Pulmonary artery (tissue), 1 donor: ENCODE data around the genes RPRD1B, TGM2, KIAA1755, SLC32A1 and DHX35.

DNA sequence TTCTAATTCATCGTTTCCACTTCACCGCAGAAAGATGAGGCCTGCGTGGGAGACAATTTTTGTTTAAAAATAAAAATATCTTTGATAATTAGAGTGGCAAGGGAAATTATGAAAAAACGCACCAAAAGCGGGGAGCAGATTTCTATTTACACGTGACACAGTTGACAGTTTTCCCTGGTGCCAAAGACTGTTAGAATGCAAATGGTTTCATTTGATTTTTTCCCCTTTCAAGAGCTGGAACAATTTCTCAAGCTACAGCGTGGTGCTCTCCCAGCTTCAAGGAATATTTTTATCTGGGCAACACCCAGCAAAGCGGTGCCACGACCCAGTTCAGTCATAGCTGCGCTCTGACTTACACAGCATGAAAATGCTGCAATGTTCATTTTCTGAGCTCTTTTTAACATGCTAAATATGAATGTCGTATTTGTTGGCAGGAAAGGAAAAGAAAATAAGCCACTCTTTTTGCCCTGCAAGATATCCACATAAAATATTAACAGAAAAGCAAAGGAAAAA is 47.3 kb downstream of the TTI1 start:
- PRO-cap: no peak

DNA sequence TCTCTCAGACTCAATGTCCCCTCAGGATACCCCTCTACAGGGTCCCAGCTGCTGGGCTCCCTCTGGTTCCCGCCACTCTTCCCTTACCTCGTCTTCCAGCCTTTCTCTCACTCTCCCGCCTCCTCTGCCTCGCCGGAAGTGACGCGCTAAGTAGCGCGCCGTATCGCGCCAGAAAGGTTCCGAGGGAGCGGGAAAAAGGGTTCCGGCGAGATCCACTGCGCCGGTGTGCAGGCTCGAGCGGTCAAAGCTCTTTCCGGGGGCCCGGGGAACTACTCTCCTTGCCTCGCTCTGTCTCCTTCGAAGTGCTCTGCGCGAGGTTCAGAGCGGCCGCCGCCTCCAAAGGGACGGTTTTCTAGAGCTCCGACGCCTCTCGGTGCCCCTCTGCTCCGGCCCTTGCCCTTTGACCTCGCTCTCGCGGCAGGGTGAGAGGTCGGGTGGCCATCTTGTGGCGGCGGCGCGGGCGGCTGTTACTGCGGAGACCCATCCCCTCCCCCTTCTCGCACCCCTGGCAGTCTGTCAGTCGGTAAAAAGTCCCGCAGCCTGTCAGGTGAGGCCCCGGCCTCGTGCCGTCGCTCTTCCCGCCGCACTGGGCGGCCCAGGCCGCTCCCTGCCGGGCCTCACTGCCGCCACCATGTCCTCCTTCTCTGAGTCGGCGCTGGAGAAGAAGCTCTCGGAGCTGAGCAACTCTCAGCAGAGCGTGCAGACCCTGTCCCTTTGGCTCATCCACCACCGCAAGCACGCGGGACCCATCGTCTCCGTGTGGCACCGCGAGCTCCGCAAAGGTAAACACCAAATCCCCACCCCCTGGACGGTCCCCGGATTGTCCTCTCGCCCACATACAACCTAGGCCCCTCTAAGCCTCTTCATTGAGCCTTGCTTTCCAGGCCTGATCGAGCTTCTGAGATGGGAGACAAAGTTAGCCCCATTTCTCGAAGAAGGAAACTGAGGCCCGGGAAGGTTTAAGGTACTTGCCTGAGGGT is at the start of gene RPRD1B:
TSS of gene RPRD1B (plus strand) at position 430 of the 980 bp plus-strand sequence.
- PRO-cap: bidirectional peak, plus-strand start at position 244 of the sequence, minus-strand start at position 126 of the sequence

- PRO-cap: no peak
Measured at GRCh38 chr20:38069249-38069847, 35.8 kb downstream of the RPRD1B start.

DNA sequence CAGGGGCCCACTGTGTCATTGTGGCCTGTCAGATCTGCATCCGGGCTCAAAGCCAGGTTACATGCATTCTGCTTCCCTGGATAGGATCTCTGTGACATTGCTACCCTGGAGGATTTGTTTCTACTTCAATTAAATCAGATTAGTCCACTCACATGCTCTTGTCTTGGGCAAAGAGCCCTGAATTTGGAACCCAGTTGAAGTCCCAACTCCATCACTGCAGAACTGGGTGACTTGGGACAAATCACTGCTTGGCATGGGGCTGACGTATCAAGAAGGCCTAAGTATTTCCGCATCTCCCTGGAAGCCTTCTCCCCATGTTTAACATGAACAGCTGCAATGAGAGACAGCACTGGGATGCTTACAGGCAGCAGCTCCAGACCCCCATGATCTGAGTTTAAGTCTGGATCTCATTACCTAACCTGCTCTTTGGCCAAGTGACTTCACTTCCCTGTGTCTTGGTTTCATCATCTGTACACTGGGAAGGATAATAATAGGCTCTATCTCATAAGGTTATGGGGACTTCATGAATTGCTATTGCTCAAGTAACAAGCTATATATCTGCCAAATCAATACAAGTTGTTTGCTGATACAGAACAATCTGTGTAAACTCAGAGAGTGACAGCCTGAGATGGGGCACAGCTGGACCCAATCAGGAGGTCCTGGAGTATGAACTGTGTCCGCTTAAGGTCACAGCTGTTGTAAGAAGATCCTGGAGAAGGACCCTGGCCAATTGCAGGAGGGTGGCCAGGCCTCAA is 56.1 kb downstream of the TGM2 start:
- PRO-cap: no peak

- PRO-cap: no peak
Measured at GRCh38 chr20:38132067-38132644, 32.9 kb downstream of the TGM2 start.

- PRO-cap: no peak
Measured at GRCh38 chr20:38141039-38141432, 24.0 kb downstream of the TGM2 start.

DNA sequence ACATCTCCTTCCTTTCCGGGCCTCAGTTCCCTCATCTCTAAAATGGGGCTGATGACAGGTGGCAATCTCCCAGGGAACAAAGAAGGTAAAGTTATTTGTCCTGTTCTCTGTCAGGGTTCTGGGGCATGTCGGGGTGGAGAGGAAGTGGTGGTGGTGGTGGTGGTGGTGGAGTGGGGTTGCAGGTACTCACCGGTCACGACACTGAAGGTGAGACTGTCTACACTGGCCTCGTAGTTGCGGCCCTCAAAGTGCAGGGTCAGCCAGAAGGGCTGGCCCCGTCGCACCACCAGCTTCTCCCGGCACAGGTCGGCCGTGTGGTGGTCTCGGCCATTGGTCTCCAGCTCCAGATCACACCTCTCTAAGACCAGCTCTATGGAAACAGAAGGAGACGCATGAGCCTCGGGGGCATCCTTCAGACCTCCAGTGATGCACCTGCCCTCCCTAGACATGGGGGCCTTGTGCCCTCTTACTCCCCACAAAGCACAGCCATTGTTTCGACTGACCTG is 3.8 kb downstream of the TGM2 start:
- PRO-cap: no peak

GRCh38 chr20:38164800-38165623 is at the start of gene TGM2:
TGM2 (minus strand) TSS chr20:38165270.
- PRO-cap: bidirectional peak, plus-strand start at chr20:38165409, minus-strand start at chr20:38165270

DNA sequence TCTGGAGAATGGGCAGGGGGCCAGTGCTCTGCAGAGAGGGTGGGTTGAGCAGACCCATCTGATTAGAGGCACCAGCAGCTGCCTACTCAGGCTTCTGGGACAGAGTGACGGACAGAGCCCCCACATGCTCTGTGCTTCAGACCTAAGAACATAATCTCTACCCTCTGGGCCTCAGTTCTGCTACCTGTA is 26.0 kb upstream of the TGM2 start:
- PRO-cap: no peak

- PRO-cap: no peak
Measured at GRCh38 chr20:38246834-38247503, 13.6 kb downstream of the KIAA1755 start.

DNA sequence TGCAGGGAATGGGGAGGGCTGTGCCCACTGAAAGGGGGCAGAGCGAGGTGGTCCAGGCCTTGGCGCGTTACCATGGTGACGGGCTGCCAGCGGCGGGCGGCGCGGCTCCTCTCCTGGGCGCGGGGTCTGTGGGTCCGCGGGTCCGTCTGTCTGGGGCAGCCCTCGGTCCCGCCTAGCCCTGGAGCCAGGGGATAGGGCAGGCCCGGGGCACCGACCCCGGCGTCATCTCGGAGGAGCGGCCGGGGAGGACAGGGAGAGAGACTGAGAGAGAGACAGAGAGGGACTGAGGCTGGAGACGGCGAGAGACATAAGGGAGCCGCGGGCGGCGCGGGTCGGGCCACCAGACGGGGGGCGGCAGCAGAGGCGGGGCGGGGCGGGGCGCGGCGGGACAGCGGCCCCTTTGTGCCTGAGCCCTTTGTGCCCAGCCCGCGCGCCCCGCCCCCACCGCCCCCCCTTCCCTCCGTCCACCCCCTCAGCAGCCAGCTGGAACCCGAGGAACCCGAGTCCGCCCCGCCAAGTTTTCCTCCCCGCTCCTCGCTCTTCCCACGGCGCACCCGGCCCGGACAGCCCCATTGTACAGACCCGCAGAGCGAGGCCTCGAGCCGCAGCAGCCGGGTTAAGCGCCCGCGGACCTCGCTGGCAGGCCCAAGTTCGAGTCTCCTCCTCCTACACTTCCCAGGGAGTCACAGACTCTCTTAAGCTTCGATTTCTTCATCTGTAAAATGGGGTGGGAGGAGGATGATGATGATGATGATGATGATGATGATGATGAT is at the start of gene KIAA1755:
TSS of gene KIAA1755 (minus strand) at position 309 of the 773 bp plus-strand sequence.
- PRO-cap: bidirectional peak, plus-strand start at position 516 of the sequence, minus-strand start at position 307 of the sequence

- PRO-cap: no peak
Measured at GRCh38 chr20:38350496-38351173, 4.4 kb downstream of the LBP start.

DNA sequence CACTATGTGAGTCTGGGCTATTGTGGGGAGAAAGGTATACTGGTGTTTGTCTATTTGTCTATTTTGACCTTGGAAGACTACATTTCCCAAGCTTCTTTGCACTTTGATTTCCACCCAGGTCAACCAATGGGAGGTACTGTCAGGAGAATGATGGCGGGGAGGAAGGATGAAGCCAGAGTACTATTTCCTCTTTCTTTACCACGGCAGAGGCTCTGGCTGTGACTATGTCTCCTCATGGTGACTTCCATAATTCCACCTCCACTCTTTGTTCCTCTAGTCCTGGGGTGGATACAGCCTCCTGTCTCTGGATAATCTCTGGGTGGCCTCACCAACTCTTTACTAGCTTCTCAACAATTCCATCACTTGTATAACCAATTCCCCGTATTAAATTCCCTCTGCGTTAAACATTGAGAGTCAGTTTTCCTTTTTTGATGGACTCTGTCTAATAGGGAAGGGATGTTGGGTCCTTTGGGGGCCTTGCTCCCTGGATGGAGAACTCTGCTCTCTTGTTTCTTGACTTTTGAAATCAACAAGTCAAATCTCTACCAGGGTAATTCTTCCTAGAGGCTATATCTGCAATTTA is 23.3 kb downstream of the LBP start:
- PRO-cap: no peak

DNA sequence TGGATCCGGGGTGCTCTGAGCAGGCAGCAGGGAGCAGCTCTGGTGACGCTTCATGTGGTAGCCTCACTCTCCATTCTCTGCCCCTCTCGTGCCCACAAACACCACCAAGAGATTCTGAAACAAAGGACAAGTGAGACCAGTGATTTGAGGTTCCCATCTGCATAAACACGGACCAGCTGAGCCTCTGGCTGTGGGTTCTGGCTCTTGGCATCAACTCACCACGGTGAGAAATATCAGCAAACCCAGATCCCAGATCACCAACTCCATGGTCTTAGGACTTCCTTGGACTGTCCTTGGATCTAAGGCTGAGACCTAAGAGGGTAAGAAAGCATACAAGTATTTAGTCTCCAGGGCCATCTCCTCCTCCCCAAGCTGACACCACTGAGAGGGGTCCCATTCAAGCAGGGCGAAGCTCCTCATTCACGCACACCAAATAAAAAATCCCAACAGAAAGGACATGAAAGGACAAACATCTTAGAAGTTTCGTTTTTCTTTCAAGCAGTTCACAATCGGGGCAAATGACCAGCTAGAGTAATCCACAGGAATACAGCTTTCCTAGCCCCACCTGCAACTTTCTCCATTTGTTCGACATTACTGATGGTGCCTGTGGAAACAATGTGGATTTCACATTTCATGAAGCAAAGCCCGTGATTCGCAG is 51.7 kb upstream of the RALGAPB start:
- PRO-cap: no peak

DNA sequence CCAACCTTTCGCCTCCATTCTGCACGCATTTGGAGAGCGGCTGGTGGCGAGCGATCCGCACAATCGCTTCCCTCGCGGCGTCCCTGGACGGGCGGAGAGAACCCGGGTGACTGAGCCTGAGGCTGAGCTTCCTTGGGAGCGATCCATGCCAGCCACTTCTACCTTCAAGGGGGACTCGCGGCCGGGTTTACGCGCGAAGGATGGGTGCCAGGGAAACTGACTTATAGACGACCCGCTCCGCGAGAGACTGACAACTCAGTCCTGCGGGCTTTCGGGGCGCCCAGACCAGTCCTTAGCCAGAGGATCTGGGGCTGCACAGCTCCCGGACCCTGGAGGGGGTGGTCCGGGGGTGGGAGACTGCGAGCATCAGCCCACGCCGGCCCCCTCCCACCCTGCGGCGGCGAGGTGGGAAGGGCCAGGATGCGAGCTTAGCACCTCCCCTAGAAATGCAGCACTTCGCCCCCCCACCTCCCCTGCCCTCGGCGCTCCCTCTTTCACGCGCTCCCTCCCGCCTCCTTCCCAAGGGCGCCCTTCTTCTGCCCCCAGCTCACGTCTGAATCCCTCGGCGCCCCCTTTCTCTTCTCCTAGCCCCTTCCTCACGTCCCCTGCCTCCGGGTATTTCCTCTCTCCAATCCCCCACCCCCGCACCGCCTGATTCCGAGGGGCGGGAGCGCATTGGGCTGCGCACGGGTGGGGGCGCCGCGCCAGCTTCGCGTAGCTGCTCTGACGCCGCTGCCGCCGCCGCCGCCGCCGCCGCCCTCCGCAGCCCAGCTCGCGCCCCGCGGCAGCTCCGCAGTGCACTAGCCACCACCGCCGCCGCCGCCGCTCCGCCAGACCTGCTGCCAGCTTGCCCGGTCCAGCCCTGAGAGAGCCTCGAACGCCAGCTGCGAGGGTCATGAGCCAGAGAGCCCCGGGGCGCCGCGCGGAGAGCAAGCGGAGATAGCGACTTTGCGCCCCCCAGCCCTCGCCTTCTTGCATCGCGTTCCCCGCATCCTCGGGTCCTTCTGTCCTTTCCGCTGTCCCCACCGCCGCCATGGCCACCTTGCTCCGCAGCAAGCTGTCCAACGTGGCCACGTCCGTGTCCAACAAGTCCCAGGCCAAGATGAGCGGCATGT is at the start of gene SLC32A1:
TSS of gene SLC32A1 (plus strand) at position 795 of the 1,115 bp plus-strand sequence.
- PRO-cap: no peak

DNA sequence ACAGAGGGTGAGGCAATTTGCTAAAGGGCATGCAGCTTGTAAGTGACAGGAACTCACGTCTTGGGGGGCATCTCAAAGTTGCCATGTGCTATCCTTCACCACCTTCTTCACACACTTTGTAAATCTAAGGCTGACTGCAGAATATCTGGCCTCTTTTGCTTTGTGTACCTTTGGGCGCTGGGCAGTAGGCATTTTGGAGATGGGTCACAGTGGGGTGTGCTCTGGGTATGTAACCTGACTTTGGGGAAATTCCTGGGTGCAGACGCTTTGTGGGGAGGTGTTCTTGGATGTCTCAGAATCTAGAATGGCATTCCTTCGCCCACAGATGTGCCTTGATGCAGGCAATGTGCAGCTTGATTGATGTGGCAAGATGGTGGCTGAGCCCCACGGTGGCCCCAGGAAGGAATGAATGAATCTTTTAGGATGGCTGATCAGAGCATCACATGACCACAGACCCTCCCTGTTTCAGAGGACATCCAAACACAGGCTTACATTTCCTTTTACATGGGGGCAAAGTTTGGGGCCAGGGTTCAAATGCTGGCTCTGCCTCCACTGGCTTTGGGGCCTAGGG is 5.4 kb downstream of the PPP1R16B start:
- PRO-cap: no peak

DNA sequence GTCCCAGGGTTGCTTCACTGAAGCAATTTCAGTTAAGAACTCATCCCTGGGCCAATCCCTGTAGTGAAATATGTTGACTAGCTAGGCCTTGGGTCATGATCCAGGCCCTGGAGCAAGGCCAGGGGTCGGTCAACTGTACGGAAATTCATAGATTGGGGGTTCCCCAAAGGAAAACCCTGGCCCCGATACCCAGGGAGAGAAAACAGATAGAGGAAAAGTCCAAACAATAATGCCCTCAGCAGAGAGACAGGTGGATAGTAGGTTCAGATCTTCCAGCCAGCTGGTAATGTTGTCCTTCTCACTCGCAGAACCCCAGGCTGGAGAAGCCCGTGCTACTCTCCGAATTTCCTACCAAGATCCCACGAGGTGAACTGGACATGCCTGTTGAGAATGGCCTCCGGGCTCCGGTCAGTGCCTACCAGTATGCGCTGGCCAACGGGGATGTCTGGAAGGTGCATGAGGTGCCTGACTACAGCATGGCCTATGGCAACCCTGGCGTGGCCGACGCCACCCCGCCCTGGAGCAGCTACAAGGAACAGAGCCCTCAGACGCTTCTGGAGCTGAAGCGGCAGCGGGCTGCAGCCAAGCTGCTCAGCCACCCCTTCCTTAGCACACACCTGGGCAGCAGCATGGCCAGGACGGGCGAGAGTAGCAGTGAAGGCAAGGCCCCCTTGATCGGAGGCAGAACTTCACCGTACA is 8.2 kb upstream of the FAM83D start:
- PRO-cap: no peak

- PRO-cap: no peak
Measured at GRCh38 chr20:38941755-38942812, 15.9 kb downstream of the FAM83D start.

- PRO-cap: no peak
Measured at GRCh38 chr20:38951693-38952211, 10.4 kb upstream of the DHX35 start.

- PRO-cap: bidirectional peak, plus-strand start at chr20:38962368, minus-strand start at chr20:38962146
Measured at GRCh38 chr20:38961920-38963065, at the start of gene DHX35. DHX35 (plus strand) TSS chr20:38962344.